Type B pancreatic cell (in vitro differentiated cells): ENCODE measurements around the genes SPPL2B, GADD45B and ZNF77.

GRCh38 chr19:2235082-2236106 lies 735 bp downstream of the PLEKHJ1 start:
- PRO-cap, result unidirectional peak, plus-strand start at chr19:2235556; unidirectional peak, plus-strand start at chr19:2235668

DNA sequence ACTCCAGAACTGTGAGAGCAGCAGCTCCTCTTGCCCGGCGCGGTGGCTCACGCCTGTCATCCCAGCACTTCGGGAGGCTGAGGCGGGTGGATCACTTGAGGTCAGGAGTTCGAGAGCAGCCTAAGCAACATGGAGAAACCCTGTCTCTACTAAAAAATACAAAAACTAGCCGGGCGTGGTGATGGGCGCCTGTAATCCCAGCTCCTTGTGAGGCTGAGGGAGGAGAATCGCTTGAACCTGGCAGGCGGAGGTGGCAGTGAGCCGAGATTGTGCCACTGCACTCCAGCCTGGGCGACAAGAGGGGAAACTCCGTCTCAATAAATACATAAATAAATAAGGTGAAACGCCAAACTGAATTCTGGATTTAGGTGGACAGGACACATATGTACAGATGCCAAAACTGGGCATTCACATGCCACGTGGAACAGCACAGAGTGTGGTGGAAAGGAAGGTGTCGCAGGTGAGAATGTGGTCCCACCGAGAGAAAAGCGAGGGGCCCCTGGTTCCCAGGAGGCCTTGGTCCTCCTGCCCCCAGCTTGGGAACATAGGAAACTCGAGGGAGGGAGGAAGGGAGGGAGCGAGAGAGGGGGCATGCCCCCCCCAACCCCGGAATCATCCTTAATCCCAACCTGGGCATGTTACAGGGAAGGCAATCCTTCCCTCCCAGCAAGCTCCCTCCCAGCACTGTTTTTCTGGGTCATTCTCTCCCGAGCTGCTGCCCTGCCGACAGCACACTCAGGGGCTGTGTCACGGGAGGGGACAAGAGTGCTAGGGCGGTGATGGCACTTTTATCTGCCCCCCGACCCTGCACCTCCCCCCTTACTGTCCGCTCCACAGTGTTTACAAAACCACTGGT lies 12.3 kb downstream of the LINGO3 start:
- PRO-cap, result no peak

- PRO-cap, result bidirectional peak, plus-strand start at chr19:2328684, minus-strand start at chr19:2328581
These were observed at the start of gene SPPL2B for GRCh38 chr19:2328304-2329129. SPPL2B (plus strand) TSS chr19:2328684.

DNA sequence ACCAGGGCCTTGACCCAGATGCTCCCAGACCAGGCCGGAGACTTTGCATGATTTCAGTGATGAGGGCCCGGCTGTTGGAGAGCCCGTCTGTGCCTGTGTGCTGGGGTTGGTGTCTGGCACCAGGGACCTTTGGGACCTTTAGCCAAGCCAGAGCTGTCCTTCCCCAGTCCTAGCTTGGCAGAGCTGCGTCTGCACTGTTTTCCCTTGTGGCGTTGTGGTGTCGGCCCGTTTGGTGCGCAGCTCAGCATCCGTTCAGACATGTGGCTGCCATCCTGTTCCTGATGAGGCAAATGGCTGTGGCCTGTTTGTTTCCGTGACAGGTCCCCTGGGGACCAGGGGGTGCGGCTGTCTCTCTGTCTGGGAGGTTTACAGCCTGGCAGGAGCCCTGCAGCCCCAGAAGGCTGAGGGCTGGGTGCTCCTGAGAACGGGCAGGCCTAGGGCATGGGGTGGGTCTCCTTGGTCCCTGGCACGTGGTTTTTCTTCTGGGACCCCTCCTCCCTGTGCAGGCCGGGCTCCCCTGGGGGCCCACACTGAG lies 3.8 kb downstream of the SPPL2B start:
- PRO-cap, result no peak

- PRO-cap, result no peak
These were observed 992 bp downstream of the TMPRSS9 start for GRCh38 chr19:2361132-2361382.

GRCh38 chr19:2476078-2476983 lies at the start of gene GADD45B:
GADD45B (plus strand) TSS chr19:2476127.
- PRO-cap, result bidirectional peak, plus-strand start at chr19:2476127, minus-strand start at chr19:2475869; bidirectional peak, plus-strand start at chr19:2477014, minus-strand start at chr19:2476936

DNA sequence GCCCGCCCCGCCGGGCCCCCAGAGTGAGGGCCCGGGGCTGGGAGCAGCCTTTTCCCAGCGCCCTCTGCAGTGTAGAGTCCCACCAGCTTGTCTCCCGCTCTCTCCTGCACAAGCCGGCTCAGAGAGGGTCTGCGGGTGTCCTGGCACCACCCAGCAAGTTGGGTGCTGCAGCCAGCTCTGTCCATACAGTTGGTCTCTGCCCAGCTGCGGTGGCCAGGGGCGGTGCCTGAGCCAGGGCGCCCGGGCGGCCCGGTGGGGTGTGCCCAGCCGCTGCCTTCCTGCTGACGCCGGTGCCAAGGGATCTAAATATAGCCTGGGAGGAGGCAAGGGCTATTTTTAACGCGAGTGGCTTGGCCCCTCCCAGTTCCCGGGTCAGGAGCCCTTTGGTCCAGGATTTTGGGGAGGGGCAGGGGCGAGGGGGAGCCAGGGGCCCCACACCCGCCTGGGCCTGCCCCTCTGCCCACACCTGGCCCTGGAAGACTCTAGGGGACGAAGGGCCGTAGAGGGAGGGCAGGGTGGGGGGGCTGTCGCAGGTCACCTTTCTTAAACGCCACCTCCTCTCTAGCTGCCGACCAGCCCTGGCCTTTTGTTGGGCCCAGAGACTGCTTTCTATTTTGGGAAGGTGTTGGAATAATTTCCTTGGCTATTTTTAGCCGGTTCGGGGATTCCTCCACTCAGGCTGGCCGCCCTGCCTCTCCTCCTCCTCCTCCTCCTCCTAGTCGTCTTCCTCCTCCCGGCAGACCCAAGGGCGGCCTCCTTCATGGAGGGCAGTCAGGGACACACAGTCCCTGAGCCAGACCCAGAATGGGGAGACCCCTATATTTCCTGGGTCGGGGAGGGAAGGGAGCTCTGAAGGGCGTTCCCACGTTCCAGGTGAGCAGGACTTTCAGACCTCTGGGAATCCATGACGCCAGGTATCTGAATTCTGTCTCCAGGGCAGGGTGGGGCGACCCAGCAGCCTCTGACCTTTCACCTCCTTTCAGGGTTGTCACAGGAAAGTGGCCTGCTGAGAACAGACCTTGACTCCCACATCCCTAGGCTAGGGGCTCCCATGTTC lies 19.6 kb downstream of the GADD45B start:
- PRO-cap, result unidirectional peak, minus-strand start at position 179 of the sequence; unidirectional peak, minus-strand start at position 280 of the sequence

DNA sequence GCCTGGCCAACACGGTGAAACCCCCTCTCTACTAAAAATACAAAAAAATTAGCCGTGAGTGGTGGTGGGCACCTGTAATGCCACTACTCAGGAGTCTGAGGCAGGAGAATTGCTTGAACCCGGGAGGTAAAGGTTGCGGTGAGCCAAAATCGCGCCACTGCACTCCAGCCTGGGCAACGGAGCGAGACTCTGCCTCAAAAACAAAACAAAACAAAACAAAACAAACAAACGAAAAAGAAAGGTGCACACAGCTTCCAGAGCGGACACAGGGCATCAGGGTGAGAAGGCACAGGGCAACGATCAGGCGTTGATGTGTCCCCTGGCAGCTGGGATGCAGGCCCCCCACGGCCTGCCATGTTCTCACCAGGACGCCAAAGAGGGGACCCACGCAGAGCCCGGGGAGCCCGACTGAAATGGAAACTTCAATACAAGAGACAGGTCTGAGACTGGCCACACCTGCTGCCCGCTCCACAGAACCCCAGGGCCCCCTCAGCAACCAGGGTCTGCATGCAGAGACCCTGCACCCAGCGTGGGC lies 69.9 kb downstream of the GADD45B start:
- PRO-cap, result no peak

GRCh38 chr19:2567472-2568164 lies 91.7 kb downstream of the GADD45B start:
- PRO-cap, result no peak

DNA sequence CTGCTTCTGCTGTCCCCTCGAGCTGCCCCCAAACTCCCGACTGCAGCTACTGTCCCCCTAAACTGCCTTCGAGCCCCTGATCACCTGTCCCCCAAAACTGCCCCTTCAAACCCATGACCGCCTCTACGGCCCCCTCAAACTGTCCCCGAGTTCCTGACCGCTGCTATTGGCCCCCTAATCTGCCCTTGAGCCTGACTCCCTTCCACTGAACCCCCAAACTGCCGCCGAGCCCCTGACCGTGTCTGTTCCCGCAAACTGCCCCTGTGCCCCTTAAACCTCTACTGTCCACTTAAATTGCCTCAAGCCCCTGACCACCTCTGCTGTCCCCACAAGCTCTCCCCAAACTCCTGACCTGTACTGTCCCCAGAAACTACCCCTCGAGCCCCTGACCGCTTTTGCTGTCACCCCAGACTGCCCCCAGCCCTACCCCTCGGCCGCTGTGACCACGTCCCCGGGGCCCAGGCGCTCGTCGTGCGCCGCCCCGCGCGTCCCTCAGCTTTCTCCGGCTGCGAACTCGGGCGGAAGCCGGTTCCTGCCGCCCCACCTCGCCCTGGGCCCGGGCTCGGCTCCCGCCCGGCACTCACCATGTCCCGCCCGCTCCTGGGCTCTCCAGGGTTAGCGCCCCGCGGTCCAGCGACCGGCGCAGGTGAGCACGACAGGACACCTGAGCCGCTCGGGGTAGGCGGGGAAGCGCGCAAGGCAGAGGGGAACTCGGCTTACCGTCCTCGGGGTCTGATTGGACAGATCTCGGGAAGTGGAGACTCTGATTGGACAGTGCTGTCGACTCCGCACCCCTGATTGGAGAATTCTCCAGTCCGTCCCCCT lies at the start of gene ZNF77:
TSS of gene ZNF77 (minus strand) at position 718 of the 825 bp plus-strand sequence.
- PRO-cap, result bidirectional peak, plus-strand start outside the sequence, minus-strand start at position 666 of the sequence

- PRO-cap, result no peak
These were observed 356 bp downstream of the TLE6 start for GRCh38 chr19:2977786-2978053.

GRCh38 chr19:3100802-3101621 lies 6.8 kb downstream of the GNA11 start:
- PRO-cap, result no peak

GRCh38 chr19:3107789-3108310 lies 13.7 kb downstream of the GNA11 start:
- PRO-cap, result no peak

DNA sequence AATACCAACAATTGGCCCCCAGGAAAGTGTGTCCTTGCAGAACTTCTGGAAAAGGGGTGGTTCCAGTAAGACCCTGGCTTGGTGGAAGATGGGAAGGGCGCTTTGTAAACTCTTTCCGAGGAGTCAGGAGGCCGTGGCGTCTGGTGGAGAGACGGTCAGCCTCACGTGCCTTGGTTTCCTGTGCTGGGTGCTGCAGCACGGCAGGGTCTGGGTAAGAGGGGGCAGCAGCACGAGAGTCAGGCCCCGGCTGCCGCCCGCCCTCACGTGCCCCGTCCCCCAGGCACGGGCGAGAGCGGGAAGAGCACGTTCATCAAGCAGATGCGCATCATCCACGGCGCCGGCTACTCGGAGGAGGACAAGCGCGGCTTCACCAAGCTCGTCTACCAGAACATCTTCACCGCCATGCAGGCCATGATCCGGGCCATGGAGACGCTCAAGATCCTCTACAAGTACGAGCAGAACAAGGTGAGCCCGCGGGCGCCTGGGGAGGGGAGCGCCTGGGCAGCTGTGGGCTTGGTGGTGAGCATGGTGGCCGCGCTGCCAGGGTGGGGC lies 15.8 kb downstream of the GNA11 start:
- PRO-cap, result no peak

- PRO-cap, result no peak
These were observed 12.6 kb upstream of the GNA15 start for GRCh38 chr19:3123052-3123771.

DNA sequence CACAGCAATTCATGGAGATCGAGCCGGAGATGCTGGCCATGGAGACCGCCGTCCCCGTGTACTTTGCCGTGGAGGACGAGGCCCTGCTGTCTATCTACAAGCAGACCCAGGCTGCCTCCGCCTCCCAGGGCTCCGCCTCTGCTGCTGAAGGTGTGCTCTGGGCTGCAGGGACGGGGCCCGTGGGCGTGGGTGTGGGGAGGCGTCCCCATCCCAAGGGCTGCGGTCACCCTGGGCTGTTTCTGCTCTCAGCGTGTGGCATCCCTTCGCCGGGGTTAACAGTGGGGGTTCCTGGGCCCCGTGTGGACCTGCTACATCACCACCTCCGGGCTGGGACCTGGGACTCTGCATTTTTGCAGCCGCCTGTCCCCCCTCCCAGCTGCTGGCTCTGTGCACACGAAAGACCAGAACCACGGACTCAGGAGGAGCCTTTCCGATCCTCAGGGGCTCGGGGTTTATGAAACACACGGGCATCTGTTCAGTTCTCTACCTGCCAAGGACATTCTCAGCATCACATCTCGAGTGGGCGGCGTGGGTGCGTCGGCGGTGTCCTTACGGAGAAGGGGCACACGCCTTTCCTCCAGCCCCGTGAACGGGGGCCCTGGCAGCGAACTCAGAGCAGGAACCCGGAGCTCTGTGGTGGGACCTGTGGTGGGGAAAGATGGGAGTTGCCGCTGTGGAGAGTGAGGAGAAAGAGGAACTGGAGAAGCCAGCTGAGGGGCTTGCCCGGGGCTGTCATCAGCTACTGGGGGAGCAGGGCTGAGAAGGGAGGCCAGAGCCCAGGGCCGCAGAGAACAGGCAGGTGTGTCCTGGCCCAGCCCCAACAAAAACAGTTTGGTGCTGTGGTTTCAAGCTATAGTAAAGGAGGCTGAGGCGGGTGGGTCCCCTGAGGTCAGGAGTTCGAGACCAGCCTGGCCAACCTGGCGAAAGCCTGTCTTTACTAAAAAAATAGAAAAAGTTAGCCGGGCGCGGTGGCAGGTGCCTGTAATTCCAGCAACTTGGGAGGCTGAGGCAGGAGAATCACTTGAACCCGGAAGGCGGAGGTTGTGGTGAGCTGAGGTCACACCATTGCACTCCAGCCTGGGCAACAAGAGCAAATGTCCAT lies 7.9 kb downstream of the NCLN start:
- PRO-cap, result no peak

DNA sequence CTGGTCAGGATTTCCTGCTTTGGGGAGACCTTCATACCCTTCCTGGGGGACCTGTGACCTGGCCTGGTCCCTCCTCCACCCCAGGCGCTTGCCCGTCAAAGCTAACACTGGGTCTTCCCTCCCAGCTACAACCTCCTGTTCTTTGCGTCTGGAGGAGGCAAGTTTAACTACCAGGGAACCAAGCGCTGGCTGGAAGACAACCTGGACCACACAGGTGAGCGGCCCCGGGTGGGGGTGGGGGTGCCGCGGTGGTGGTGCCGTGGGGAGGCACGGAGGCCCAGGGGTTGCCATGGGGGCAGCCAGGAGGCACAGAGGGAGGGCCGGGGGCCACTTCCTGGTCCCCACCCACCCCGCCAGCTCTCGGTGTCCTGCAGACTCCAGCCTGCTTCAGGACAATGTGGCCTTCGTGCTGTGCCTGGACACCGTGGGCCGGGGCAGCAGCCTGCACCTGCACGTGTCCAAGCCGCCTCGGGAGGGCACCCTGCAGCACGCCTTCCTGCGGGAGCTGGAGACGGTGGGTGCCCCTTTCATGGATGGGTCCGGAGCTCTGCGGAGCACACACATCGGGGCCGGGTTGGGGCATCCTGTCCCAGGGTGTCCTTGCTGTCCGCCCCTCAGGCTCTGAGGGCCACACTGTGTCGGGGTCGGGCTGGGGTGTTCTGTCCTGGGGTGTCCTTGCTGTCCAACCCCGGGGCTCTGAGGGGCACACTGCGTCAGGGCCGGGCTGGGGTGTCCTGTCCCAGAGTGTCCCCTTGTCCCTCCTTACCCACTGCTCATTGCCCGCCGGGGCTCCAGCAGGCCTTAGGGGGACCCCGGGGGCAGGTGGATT lies 18.1 kb downstream of the NCLN start:
- PRO-cap, result no peak

DNA sequence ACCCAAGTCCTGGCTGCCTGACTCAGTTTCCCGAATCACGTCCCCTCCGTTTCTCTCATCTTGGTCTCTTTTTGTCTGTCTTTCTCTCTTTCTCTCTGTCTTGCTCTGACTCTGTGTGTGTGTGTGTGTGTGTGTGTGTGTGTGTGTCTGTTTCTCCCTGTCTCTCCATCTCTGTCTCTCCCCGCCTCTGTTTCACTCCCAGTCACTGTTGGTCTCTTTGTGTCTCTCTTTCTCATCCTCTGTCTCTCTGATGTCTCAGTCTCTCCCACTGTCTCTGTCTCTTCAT lies 2.4 kb downstream of the NFIC start:
- PRO-cap, result no peak

DNA sequence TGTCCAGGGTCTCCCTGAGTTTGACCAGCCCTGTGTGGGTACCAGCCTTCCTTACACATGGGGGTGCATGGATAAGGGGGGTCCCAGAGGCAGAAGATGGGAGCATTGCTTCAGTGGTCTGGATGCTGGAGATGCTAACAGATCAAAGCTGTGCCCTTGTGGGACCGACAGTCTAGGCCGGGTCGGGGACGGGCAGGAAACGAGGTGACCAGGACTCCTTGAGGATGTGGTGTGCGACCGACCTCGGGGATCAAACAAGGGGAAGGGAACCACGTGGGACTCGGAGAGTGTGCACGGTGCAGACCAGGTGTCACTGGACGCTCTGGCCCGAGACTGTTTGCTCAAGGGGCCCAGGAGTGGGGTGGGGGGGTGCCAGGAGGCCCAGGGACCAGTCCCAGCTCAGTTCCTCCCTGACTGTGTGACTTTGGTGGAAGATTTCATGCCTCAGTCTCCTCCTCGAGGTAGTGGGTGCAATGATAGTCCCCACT lies 6.0 kb downstream of the NFIC start:
- PRO-cap, result no peak

DNA sequence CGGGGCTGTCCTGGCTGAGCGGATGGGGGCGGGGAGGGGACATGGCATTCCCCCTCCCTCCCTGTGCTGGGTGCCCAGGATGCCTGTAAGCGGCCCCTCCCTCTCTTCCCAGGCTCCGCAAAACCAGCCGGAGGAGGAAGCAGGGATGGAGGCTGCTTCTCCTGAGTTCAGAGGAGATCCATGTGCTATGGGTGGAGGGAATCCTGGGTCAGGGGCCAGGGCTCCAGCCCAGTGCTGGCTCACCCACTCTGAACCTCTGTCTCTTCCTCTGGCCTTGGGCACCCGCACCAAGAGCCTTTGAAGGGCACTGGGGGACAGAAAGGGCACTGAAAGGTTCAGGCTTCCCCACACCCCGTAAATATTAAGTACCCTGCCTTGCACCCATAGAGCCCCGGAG lies 22.6 kb downstream of the SMIM24 start:
- PRO-cap, result no peak